Aorta (tissue), 1 donor: ENCODE data around the genes RFX1, C19orf67 and PRKACA.

- PRO-cap: unidirectional peak, plus-strand start at chr19:13861460
These were observed 15.6 kb upstream of the NANOS3 start for GRCh38 chr19:13861237-13861732.

- PRO-cap: no peak
These were observed 8.1 kb downstream of the NANOS3 start for GRCh38 chr19:13884726-13885738.

DNA sequence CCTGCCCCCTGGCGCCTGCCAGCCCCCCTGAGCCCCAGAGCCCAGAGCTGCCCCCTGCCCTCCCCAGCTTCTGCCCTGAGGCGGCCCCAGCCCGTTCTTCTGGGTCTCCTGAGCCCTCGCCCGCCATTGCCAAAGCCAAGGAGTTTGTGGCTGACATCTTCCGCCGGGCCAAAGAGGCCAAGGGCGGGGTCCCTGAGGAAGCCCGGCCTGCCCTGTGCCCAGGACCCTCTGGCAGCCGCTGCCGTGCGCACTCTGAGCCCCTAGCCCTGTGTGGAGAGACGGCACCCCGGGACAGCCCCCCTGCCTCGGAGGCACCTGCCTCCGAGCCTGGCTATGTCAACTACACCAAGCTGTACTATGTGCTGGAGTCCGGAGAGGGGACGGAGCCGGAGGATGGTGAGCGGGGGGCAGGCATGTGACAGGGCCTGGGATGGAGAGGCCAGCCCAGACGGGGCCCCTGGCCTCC lies 6.8 kb downstream of the DCAF15 start:
- PRO-cap: no peak

DNA sequence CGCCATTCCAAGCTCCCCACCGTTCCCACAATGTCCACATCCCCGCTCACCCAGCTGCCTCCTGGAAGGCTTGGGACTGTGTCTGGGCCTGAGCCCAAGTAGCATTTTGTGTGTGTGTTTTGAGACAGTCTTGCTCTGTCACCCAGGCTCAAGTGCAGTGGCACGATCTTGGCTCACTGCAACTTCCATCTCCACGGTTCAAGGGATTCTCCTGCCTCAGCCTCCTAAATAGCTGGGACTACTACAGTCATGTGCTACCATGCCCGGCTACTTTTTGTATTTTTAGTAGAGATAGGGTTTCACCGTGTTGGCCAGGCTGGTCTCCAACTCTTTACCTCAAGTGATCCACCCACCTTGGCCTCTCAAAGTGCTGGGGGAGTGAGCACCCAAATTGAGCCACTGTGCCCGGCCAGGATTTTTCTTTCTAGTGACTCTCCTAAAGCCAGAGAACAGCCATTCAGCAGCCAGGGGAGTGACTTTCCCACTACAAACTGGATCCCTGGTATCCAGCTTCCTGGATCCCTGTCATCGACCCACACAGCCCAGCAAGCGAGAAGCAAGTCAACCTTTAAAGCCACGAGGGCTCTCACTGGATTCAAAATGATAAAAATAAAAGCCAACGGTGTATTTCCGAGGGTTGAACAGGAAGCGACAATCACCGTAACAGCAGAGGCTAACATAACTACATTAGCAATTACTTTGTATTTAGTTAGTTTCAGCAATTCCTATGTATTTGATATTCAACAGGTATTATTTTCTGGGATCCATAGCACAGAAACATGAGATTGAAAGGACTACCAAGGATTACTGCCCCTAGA lies 3.0 kb downstream of the RFX1 start:
- PRO-cap: no peak

- PRO-cap: unidirectional peak, minus-strand start at chr19:14006320; unidirectional peak, plus-strand start at chr19:14006773
These were observed at the start of gene RFX1 for GRCh38 chr19:14006182-14006868. TSS of gene RFX1 (minus strand) at chr19:14006320.

DNA sequence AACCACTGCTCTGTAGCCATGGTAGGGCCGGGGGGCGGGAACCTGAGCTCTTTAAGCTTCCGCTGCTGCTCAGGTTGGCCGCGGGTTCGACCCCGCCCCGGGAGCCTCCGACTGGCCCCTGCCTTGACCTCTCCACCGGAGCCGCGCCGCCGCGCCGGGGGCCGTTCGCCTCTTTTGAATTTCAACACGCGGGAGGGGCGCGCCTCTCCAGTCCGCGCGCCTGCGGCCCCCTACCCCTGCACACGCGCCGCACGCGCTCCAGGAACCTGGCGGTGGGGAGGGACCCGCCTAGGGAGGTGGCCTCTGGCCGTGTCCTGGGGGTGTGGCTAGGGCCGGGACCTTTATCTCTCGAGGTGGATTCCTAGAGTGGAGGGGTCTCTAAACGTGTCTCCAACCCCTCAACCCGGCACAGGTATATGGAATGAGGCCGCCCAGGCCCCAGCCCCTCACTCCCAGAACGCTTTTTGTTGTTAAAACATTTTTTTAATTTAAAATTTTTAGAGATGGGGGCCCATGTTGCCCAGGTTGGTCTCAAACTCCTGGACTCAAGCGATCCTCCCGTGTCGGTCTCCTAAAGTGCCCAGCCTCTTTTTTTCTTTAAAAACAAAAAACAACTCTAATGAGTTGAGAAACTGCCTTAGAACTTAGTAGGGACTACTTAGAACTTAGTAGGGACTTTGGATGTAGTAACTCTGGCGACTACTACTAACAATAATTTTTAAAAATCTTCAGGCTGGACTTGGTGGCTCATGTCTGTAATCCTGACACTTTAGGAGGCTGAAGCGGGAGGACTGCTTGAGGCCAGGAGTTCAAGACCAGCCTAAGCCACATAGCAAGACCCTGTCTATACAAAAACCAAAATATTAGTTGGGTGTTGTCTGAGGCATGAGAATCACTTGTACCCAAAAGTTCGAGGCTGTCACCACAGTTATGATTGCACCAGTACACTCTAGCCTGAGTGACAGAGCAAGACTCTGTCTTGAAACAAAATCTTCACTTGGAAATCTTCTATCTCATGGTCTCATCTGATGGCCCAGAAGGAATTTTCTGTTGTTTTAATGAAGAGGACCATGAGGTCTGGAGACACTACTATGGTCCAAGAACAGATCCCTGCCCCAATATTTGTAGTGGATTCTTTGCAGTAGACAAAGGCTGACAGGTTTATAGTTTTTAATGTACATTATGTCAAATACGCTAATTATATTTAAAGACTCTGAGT lies at the start of gene C19orf67:
TSS of gene C19orf67 (minus strand) at position 176 of the 1,219 bp plus-strand sequence.
- PRO-cap: no peak

DNA sequence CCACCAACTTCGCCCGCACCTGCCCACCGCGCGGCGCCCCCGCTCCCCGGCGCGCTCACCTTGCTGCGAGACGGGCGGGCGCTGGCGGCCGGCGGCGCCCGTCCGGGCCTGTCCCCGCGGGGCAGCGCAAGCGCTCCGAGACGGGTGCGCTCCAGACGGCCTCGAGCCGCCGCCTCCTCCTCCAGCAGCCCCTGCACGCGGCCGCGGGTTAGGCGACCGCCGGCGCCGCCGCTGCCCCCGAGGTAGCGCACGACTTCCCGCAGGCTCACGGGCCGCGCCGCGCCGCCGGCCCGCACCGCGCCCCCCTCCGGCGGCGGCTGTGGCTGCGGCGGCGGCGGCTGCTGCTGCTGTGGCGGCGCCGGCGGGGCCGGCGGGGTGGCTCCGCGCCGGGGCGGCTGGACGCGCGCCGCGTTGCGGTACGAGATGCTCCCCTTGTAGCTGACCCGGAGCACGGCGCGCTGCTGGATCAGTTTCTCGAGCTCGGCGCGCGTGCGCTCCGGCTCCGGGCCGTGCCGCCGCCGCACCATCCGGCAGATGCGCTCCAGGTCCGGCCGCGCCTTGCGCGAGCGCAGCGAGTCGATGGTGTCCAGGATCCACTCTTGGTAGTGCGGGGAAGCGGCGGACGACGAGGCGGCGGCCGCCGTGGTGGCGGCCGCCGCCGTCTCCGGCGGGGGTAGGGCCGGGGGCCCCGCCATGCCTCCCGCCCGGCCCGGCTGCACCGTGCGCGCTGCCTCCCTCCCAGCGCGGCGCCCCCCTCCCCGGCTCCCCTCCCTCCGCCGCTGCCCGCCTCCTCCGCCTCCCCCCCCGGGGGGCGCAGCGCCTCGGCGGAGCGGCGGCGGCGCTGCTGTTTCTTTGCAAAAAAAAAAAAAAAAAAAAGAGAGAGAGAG lies 4.4 kb upstream of the C19orf67 start:
- PRO-cap: unidirectional peak, minus-strand start at position 757 of the sequence

GRCh38 chr19:14114720-14115338 lies 2.7 kb downstream of the PRKACA start:
- PRO-cap: no peak

- PRO-cap: bidirectional peak, plus-strand start at chr19:14118080, minus-strand start at chr19:14117736
These were observed at the start of gene PRKACA for GRCh38 chr19:14117438-14117947. TSS of gene PRKACA (minus strand) at chr19:14117762.

DNA sequence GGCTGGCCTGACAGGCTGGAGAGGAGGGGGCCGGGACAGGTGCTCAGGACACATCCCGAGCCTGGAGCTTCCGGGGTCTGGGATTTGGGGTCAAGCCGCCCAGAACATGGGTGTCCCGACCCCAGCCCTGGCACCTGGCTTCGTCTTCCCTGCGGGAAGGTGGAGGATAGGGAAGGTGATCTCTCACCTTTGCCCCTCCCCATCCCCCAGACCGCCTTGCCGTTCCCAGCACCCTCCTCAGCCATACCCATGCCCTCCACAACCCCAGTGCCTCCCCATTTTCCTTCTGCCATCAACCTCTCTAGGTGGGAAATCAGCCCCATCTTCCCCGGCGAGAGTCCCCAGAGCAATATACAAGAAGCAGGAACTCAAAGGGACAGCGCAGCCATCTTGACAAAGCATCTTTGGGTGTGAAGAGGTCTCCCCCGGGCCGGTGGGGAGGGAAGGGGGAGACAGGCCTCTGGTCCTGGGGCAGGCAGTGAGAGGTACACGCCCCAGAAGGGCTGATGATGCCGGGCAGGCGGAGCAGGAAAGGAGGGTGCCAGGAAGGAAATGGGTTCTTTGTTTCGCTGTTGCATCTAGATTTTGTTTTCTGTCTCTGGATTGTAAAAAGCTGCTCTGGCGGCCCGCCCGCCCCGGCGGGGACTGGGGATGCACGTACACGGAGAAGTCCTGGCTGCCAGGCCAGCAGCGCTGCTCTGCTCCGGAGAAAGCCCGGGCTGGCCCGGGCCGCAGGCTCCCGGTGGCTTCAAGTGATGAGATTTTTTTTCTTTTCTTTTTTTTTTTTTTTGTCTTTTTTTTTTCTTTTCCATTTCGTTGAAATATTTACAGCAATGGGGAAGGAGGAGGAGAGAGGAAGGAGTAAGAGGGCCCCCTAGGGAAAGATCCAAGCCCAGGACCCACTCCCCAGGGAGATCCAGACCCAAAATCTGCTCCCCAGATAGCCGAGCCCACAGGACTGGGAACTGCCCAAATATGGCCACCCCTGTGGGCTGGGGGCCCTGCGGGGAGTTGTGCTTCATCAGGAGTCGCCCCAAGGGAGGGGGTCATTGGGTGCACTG lies 13.1 kb upstream of the ASF1B start:
- PRO-cap: no peak

- PRO-cap: no peak
These were observed 14.1 kb upstream of the ASF1B start for GRCh38 chr19:14150209-14151204.

DNA sequence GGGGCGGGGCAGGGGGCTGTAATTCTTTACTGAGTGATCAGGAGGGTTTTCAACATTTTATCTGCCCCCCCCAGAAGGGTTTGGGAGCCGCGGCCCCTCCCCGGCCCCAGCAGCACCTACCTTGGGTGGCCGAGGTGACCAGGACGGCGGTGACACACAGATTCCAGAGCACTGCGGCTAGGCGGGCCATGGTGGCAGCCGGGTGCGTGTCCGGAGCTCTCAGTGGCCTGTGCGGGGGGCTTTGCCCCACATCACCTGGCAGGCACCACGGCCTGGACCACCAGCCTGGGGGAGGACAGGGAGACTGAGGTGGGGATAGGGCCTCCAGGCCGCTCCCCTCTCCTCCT lies 22.6 kb downstream of the ADGRL1 start:
- PRO-cap: no peak

GRCh38 chr19:14283723-14284525 lies 78.0 kb upstream of the ADGRL1 start:
- PRO-cap: no peak

GRCh38 chr19:14356316-14356830 lies 24.9 kb upstream of the ADGRE5 start:
- PRO-cap: no peak

GRCh38 chr19:14375134-14376274 lies 5.7 kb upstream of the ADGRE5 start:
- PRO-cap: no peak

DNA sequence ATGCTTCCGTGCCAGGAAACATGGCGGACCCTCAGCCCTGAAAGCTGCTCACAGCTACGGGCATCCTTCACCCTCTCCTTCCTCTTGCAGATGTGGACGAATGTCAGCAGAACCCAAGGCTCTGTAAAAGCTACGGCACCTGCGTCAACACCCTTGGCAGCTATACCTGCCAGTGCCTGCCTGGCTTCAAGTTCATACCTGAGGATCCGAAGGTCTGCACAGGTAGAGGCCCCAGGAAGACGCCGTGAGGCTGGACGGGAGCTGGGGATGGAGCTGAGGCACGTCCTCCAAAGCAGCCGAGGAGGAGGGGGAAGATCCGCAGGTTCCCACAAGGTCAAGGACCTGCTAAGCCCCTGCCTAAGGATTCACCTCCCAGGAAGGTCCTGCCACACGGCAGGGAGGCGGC lies 15.0 kb downstream of the ADGRE5 start:
- PRO-cap: no peak

- PRO-cap: no peak
These were observed 7.0 kb downstream of the PKN1 start for GRCh38 chr19:14439969-14440732.

DNA sequence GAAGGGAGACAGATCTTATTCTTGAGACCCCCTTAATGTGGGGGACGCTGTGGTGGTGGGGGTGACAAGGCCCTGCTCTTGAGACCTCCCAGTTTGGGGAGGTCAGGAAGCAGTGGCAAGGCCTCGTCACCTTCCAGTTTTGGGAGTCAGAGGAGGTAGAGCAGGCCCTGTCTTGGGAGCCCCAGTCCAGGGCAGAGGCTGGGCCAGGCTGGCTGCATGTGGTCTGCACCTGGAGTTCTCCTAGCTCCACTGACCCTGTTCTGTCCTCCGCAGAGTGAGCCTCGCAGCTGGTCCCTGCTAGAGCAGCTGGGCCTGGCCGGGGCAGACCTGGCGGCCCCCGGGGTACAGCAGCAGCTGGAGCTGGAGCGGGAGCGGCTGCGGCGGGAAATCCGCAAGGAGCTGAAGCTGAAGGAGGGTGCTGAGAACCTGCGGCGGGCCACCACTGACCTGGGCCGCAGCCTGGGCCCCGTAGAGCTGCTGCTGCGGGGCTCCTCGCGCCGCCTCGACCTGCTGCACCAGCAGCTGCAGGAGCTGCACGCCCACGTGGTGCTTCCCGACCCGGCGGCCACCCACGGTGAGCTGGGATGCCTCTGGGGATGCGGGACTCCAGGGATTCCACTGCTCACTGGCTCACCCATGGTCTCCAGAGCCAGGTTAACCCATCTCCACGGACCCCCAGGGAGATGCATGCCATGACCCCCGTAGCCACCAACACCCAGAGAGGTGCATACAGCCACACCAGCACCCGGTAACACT lies 7.9 kb downstream of the PKN1 start:
- PRO-cap: no peak

- PRO-cap: no peak
These were observed 2.8 kb downstream of the PTGER1 start for GRCh38 chr19:14472033-14473102.

- PRO-cap: no peak
These were observed 2.5 kb upstream of the PTGER1 start for GRCh38 chr19:14477561-14478140.